Caco-2 (cell line): ENCODE data around the gene MAPK9.

GRCh38 chr5:179794930-179795718 lies 1.3 kb downstream of the LTC4S start:
- PRO-cap, result bidirectional peak, plus-strand start at chr5:179795524, minus-strand start at chr5:179795406
- RRBS, result 23% methylated on average over 13 of the region's 38 CpGs

- PRO-cap, result no peak
- RRBS, result no CpG with 5 or more reads among the region's 9 CpGs
Measured at GRCh38 chr5:179817935-179818475, 2.7 kb upstream of the SQSTM1 start.

DNA sequence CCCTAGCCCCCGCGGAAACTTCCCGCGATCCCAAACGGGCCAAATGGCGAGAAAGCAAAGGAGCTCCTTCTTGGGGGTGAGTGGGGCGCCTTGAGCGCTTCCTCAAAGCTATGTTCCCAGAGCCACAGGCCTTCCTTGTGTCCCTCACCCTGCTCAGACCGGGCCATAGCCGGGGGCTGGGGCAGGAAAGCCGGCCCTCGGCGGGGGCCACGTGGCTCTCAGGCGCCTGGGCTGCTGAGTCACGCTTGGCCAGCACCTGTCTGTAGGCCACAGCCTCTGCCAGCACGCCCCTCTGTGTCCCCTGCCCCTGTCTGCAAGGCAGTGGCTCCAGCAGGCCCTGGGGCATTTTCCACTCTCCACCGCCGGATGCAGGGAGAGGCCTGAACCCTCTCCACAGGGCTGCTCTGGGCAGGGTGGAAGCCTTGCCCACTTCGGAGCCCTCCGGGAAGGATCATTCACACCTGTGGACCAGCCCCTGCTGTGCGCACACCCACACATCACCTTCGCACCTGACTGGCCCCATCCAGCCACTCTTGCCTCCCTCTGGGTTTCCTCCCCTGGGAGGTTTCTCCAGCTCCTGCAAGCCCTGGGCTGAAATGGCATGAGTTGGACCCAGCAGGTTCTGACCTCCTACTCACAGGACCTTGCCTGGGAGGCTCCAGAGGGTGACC lies 1.2 kb upstream of the SQSTM1 start:
- PRO-cap, result bidirectional peak, plus-strand start at position 237 of the sequence, minus-strand start at position 167 of the sequence; bidirectional peak, plus-strand start at position 580 of the sequence, minus-strand start at position 484 of the sequence
- RRBS, result 44% methylated on average over 3 of the region's 23 CpGs

DNA sequence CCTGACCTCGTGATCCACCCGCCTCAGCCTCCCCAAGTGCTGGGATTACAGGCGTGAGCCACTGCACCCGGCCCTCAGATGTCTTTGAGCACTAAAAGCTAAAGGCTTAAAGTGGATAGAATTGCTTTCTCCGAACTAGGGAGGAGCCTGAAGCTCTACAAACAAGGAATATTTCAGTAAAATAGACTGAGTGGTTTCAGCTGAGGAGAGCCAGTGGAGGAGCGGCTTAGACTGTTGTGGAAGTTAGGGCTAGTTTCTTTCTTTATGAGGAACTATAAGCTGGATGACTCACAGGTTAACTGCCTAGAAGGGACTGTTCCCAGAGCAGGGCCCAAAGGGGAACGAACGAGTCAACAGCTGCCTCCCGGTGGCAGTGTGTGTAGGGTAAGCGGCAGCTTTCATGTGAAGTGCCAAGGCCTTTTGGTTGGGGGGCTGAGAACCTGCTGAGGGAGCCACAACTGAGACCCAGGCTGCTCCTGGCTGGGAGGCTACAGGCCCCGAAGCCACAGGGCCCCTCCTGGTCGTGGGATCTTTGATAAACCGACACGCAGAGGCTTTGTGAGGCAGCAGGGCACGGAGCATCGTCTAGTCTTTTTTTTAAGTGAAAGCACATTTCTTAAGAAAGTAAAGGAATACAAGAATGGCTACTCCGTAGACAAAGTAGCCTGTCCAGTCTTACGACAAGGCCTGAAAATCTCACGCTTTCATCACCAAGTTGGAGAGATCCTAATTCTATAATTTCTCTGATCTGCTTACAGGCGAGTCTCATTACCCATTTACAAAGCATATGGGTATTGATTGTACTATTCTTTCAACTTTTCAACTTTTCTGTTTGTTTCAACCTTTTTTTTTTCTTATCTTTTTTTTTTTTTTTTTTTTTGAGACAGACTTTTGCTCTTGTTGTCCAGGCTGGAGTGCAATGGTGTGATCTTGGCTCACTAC lies 7.1 kb downstream of the SQSTM1 start:
- PRO-cap, result no peak
- RRBS, result no CpG with 5 or more reads among the region's 20 CpGs

DNA sequence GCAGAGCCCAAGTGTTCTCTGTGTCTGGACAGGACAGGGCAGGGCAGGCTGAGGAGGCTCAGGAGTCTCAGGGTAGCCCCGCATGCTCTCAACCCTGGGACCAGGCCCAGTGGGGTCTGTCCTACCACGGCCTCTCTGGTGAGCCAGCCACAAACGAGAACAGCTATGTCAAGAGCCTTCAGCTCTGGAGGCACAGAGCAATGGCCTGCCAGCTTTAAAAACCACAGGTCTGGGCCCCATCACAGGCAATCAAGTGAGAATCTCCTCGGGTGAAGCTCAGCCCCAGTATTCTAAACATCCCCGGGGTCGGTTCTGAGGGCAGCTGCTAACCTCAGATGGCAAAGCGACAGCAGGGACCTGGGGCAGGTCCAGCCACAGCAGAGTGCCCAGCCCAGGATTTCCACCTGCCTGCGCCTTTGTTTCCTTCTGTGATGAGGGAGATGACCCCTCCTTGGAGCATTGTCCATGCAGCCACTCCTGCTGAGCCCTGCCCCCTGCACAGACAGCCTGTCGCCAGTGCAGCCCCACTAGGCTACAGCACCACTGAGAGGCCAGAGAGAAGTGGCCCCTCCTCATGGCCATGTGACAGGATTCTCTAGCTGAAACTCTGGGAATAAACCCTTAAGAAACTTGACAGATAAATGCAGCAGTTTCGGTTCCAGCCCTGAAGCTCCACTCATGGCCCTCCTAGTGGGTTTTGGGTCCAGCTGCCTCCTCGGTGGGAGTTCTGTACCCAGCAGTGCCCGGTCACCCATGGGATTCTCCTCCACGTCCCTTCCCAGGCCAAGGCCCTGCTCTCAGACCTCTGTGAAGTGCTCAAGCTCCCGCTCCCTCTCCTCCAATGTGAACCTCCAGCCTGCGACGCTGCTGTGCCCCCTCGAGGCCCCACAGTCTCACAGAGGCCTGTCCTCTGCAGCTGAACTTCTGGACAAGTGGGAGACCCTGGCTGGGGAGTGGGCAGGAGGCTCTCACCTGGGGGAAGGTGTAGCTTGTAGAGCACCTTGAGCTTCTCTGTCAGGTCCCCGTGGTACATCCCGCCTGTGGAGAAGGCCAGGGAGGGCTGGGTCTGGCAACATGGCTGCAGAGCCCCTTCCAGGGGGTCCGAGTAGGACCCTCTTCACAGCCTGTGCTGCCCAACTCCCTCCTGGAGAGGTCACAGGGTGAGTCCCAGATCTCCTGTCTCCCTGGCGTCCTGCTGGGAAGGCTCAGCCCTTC lies 10.6 kb upstream of the MRNIP start:
- PRO-cap, result no peak
- RRBS, result no CpG with 5 or more reads among the region's 21 CpGs

GRCh38 chr5:179959597-179959999 lies 51.9 kb upstream of the TBC1D9B start:
- PRO-cap, result no peak
- RRBS, result no CpG with 5 or more reads among the region's 8 CpGs

DNA sequence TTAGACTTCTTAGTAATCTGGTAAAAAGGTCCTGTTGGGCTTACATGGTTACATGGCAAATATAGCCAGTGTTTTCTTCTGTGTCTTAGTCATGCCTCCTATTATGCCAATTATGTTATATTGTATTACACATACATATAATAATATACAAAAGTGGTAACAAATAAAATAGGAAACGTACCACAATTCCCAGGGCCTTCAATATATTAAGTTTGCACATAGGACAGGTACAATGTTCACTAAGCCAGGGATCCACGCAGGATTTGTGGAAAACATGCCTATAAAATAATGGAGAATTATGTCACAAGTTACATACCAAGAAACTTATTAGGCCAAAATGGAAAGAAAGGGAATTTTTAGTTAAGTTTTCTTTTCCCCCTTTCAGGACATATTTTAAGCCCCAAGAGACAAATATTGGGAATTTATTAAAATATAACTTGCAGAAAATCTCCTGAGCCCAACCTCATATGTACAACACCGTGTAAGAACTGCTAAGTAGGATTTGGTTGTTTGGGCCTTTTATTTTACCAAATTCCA lies 62.6 kb upstream of the TBC1D9B start:
- PRO-cap, result no peak
- RRBS, result no CpG with 5 or more reads among the region's 3 CpGs

- PRO-cap, result no peak
- RRBS, result no CpG with 5 or more reads among the region's 8 CpGs
Measured at GRCh38 chr5:179973166-179973608, 65.5 kb upstream of the TBC1D9B start.

GRCh38 chr5:180041460-180041820 lies 30.1 kb downstream of the RNF130 start:
- PRO-cap, result no peak
- RRBS, result no CpG with 5 or more reads among the region's 8 CpGs

DNA sequence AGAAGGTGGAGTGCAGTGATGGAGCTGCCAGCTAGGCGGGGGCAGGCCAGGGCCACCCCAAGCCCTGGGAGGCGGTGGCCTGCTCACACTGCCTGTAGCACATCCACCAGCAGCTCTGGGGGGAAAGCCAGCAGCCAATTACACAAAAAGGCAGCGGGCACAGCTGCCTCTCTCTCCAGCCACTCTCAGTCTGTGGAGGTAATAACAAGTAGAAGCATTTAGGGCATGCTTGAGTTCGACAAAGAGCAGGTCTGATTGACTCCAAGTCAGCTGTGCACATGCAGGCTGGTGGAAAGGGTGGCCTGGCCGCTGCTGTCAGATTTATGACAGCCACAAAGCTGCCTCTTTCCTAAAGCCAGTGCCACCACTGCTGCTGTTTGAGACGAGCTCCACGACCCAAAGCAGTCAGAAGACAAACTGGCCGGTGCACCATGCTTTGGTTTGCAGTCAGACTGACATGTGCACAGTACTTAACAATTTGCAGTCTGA lies 29.0 kb downstream of the RASGEF1C start:
- PRO-cap, result no peak
- RRBS, result no CpG with 5 or more reads among the region's 8 CpGs

DNA sequence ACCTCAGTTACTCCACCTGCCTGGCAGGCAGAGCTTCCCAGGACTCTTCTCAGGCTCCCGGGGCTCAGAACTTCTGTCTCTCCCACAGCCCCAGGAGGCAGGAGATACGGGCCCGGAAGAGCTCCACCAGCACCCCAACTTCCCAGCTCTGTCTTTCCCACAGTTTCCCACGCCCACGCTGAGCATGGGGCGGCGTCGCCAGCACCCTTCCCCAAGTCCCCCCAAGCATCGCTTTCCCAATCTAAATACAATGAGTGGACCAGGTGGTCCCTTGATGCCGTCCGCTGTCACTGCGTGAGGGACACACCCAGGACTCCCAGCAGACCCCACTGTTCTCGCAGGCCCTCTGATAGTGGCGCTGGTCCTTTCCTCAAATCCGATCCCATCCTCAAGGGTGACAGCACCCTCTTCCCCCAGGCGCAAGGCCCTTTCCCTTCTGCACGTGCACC lies 803 bp downstream of the RASGEF1C start:
- PRO-cap, result no peak
- RRBS, result 38% methylated on average over 3 of the region's 17 CpGs

DNA sequence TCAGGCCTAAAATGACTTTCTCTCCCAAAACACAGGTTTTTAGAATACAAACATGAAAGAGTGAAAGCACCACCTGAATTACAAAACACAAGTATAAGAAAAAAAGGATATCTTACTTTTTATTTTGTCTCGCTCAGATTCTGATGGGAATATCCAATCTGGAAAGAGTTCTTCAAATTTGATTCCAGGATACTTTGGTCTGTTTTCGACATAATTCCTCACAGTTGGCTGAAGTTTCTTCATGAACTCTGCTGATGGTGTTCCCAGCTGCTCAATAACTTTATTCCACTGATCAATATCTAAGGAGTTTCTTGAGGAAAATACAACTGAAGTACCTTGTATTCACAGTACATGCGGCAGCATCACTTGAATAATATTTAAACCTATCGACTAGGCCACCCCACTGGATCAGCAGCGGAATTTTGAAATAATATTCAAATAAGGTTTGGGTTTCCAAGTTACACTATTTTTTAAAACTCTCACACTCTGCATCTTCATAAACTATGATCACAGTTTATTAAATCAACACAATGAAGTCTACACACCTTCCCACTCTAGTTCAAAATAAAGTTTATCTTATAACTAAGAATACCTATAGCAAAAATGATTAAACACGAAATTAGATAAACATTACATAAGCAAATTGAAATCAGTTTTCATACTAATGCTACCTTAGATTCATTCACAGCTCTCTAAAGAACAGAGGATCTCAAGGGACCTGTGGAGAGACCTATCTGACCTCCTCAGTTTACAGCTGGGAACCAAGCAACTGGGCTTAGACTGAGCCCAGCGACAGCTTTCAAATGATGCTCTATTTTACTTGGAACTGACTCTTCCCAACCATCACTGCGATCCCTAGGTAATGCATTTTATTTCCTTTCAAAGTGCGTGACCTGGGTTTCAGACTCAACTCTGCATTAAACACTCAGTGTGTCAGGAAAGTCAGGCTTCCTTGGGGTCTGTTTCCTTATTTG lies 33.7 kb upstream of the RASGEF1C start:
- PRO-cap, result no peak
- RRBS, result no CpG with 5 or more reads among the region's 9 CpGs

DNA sequence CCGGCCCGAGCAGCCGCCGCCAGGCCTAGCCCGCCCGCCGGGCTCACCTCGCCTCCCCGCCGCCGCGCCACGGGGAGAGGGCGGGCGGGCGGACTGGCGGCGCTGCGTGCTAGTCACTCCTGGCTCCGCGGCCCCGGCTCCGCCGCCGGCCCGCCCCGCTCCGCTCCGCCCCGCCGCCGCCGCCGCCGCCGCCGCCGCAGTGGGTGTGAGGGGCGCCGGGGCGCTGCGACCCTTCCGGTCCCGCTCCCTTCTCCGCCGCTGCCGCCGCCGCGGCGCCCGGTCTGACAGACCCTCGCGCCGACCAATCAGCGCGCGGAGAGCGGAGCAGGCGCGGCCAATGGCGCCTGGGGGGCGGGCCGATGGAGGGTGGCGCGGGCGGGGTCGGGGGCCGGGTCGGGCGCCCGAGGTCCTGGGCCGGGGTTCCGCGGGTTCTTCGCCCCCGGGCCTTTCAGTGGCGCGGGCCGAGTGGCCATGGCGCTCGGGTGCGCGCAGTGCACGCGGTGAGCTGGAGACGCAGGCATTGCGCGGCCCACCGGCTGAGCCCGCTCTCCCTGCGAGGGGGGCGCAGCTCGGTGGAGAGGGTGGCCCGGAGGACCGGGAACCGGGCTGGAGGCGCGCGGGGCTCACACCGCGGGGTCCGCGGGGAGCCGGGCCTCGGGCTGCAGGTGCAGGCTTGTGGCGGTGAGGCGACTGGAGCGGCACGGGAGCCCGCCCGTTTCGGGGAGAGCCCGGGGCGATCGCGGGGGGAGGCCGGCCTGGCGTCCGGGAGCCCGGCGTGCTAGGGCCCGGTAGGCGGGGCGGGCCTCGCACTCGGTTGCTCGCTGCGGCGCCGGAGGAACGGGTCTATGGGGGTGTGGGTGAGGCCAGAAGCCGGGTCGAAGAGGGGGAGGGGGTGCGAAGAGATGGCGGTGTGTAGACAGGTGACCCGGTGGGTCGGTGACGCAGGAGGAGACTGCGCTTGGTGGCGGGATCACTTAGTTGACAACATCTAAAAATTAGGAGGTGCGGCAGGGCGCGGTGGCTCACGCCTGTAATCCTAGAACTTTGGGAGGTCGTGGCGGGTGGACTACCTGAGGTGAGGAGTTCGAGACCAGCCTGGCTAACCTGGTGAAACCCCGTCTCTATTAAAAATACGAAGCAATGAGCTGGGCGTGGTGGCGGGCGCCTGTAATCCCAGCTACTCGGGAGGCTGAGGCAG lies at the start of gene MAPK9:
TSS of gene MAPK9 (minus strand) at position 283 of the 1,198 bp plus-strand sequence.
- PRO-cap, result bidirectional peak, plus-strand start at position 451 of the sequence, minus-strand start at position 260 of the sequence; bidirectional peak, plus-strand start at position 991 of the sequence, minus-strand start at position 845 of the sequence
- RRBS, result 2% methylated on average over 100 of the region's 154 CpGs

- PRO-cap, result no peak
- RRBS, result no CpG with 5 or more reads among the region's 5 CpGs
Measured at GRCh38 chr5:180821718-180822105, 19.1 kb upstream of the MGAT1 start.

- PRO-cap, result no peak
- RRBS, result no CpG with 5 or more reads among the region's 8 CpGs
Measured at GRCh38 chr5:180862699-180863194, 1.7 kb upstream of the ZFP62 start.

DNA sequence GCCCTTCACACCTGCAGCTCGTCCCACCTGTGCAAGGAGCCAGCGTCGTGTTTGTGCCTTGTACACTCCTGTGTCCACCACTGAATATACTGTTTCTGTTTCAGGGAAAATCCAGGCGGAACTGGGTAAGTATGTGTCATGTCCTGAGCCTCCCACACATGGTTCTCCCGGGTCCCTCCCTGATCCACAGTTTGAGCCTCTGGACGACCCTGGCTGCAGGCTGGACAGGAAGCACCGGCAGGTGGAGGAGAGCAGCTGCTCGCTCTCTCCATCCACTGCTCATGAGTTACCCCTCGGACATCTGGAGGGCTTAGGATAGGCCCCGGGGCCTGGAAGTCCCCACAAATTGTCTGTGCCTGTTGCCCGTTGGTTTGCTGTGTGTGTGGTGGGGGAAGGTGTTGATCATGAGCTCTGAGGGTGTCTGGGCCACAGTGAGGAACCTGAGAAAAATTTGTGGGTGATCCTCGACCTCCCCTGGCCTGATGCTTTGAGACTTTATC lies 40.3 kb upstream of the BTNL3 start:
- PRO-cap, result no peak
- RRBS, result no CpG with 5 or more reads among the region's 12 CpGs

DNA sequence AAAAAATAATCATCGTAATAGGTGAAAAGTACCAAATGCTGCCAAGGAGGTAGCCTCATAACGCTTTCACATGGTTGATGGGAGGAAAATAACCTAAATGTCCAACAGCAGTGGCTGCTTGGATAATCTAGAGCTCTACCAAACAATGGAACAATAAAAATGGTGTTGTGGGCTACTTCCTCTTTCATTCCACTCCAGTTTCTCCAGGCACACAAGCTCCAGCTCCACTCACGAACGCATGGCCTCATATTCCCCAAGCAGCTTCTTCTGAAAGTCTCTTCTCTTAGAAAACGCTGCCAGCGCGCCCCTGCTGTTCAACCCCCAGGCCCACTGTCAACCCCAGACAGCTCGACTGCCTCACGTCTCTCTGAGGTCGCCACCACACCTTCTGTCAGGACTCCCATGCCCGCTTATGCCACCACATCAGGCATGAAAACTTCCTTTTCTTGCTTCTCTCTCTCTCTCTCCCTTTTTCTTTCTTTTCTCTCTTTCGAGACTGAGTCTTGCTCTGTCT lies 16.1 kb downstream of the OR2V2 start:
- PRO-cap, result no peak
- RRBS, result no CpG with 5 or more reads among the region's 12 CpGs

- PRO-cap, result bidirectional peak, plus-strand start at chr5:181188598, minus-strand start at chr5:181188492
- RRBS, result 5% methylated on average over 7 of the region's 21 CpGs
Measured at GRCh38 chr5:181188388-181188774, 16.6 kb downstream of the TRIM7 start.

DNA sequence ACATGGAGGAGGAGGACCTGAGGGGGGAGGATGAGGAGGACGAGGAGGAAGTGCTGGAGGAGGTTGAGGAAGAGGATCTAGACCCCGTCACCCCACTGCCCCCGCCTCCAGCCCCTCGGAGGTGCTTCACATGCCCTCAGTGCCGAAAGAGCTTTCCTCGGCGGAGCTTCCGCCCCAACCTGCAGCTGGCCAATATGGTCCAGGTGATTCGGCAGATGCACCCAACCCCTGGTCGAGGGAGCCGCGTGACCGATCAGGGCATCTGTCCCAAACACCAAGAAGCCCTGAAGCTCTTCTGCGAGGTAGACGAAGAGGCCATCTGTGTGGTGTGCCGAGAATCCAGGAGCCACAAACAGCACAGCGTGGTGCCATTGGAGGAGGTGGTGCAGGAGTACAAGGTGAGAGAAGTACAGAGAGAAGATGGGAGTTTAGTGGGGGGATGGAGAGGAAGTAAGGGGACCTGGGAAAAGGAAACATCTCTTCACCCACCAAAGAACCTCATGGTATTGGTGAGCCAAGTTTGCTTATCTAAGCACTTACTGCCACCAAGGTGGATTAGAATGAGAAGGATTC lies 1.4 kb downstream of the TRIM41 start:
- PRO-cap, result no peak
- RRBS, result no CpG with 5 or more reads among the region's 17 CpGs

DNA sequence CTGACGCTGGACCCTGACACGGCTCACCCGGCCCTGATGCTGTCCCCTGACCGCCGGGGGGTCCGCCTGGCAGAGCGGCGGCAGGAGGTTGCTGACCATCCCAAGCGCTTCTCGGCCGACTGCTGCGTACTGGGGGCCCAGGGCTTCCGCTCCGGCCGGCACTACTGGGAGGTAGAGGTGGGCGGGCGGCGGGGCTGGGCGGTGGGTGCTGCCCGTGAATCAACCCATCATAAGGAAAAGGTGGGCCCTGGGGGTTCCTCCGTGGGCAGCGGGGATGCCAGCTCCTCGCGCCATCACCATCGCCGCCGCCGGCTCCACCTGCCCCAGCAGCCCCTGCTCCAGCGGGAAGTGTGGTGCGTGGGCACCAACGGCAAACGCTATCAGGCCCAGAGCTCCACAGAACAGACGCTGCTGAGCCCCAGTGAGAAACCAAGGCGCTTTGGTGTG lies 9.5 kb downstream of the RACK1 start:
- PRO-cap, result no peak
- RRBS, result 100% methylated on average over 3 of the region's 34 CpGs